SK-N-DZ (cell line): Measurements from ENCODE around the gene TSPAN2.

DNA sequence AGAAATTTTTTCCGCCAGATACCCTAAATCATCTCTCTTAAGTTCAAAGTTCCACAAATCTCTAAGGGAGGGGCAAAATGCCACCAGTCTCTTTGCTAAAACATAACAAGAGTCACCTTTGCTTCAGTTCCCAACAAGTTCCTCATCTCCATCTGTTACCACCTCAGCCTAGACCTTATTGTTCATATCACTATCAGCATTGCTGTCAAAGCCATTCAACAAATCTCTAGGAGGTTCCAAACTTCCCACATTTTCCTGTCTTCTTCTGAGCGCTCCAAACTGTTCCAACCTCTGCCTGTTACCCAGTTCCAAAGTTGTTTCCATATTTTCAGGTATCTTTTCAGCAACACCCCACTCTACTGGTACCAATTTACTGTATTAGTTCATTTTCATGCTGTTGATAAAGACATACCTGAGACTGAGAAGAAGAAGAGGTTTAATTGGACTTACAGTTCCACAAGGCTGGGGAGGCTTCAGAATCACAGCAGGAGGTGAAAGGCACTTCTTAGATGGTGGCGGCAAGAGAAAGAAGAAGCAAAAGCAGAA lies 39.8 kb downstream of the PHTF1 start:
RAMPAGE:
- cytosol, long total RNA: no peak
- nucleus, long total RNA: no peak

DNA sequence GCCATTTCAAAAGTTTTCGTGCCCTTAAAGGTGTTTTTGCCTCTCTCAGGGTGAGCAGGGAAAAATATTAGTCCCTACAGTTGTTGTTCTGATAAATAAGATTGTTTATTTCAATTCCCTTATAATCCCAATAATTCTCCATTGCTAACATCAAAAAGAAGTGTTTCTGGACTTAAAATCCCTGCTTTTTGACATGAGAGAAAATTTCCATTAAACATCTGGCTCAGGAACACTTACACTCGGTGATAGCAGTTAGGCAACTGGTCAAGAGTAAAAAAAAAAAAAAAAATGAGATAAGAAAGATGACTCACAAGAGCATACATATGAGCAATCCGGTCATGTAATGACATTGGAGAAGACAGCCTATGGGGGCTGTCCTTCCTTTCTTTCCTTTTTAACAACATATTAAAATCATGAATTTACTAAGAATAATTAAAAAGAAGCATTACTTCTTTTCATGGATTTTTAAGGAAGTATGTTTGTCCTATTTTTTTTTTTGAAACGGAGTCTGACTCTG lies 7.6 kb downstream of the RSBN1 start:
RAMPAGE:
- cytosol, long total RNA: no peak
- nucleus, long total RNA: no peak

GRCh38 chr1:113808603-113809022 lies 3.7 kb downstream of the RSBN1 start:
RAMPAGE:
- cytosol, long total RNA: no peak
- nucleus, long total RNA: no peak

GRCh38 chr1:113811443-113812352 lies 578 bp downstream of the RSBN1 start:
RAMPAGE:
- cytosol, long total RNA: start-site peak on the minus strand at chr1:113812178-113812318, 32 and 36 reads in 2 replicates
- nucleus, long total RNA: no peak

RAMPAGE:
- cytosol, long total RNA: no peak
- nucleus, long total RNA: no peak
Measured at GRCh38 chr1:113859443-113859832, 27.9 kb downstream of the BCL2L15 start.

GRCh38 chr1:113930815-113931226 lies 1.7 kb downstream of the HIPK1 start:
RAMPAGE:
- cytosol, long total RNA: no peak
- nucleus, long total RNA: no peak

RAMPAGE:
- cytosol, long total RNA: no peak
- nucleus, long total RNA: no peak
Measured at GRCh38 chr1:113931227-113931926, 2.3 kb downstream of the HIPK1 start.

RAMPAGE:
- cytosol, long total RNA: no peak
- nucleus, long total RNA: no peak
Measured at GRCh38 chr1:113952696-113953028, 23.5 kb downstream of the HIPK1 start.

DNA sequence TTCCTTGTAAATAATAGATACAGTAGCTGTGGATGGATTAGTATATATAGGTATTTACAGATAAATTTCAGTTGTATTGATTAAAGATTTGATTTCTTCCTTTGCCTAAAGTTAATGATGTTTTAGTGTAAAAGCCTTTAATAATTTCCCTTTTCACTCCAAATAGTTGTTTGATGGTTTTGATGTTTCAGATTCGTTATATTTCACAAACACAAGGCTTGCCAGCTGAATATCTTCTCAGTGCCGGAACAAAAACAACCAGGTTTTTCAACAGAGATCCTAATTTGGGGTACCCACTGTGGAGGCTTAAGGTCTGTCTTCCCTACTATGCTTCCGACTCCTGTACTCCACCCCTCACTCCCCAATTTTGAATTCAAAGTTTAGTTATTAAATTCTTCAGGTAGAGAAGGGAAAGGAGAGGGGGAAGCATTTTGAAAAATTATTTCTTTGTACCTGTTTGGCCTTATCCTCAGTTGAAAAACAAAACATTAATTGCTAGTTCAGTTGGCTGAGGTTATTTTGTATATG lies 24.8 kb upstream of the OLFML3 start:
RAMPAGE:
- cytosol, long total RNA: no peak
- nucleus, long total RNA: no peak

GRCh38 chr1:113974163-113974969 lies 4.9 kb upstream of the OLFML3 start:
RAMPAGE:
- cytosol, long total RNA: no peak
- nucleus, long total RNA: no peak

GRCh38 chr1:114036396-114036694 lies 57.1 kb downstream of the OLFML3 start:
RAMPAGE:
- cytosol, long total RNA: no peak
- nucleus, long total RNA: no peak

DNA sequence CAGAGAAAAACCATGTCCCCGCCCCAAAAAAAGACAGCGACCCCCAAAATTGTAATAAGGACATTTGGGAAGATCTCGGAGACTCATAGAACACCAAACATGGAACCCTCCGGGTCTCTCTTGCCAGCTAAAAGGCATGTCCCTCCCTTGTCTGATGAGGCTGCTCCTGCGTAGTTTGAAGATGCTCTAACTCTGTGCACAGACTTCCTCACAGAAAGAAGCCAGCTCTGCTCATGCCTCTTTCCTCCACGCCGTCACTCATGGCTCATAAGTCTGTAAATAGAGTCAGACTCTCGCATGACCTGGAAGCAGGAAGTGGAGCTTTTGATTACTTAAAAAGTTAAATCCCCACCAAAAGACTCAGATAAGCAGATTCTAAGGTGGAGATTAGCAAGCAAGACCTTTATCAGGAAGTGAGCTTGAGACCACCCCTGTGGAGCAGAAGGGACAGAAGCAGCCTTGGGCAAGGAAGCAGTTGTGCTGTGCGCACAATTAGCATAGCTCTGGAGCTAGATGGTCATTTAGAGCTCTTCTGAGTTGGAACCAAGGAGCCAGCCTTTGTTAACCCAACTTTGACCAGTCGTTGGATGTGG lies 171.6 kb downstream of the TRIM33 start:
RAMPAGE:
- cytosol, long total RNA: no peak
- nucleus, long total RNA: no peak

GRCh38 chr1:114395284-114396272 lies 115.4 kb downstream of the TRIM33 start:
RAMPAGE:
- cytosol, long total RNA: no peak
- nucleus, long total RNA: no peak

DNA sequence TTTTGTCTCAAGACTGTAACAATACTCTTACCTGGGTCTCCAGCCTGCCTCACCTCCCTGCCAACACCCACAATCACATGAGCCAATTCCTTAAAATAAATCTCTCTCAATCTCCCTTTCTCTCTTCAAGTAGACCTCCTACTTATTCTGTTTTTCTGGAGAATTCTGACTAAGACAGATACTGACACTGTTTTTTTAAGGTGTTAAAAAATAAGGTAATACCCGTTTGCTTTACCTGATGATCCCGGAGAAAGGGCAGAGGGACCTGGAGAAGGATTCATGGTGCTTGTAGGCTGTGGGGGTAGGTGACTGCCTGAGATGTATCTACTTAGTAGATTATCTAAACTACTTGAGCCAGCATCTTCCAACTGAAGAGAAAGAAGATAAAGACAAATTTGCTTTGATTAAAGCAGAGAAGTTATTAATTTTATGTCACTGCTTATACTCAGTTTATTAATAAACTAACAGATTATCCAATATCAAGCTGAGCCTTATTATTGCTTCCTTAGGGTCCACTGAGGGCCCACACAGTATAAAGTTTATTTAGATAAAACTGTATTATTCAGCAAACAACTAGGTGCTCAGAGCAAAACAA lies 101.0 kb downstream of the TRIM33 start:
RAMPAGE:
- cytosol, long total RNA: no peak
- nucleus, long total RNA: no peak

GRCh38 chr1:114464210-114464546 lies 46.8 kb downstream of the TRIM33 start:
RAMPAGE:
- cytosol, long total RNA: no peak
- nucleus, long total RNA: no peak

DNA sequence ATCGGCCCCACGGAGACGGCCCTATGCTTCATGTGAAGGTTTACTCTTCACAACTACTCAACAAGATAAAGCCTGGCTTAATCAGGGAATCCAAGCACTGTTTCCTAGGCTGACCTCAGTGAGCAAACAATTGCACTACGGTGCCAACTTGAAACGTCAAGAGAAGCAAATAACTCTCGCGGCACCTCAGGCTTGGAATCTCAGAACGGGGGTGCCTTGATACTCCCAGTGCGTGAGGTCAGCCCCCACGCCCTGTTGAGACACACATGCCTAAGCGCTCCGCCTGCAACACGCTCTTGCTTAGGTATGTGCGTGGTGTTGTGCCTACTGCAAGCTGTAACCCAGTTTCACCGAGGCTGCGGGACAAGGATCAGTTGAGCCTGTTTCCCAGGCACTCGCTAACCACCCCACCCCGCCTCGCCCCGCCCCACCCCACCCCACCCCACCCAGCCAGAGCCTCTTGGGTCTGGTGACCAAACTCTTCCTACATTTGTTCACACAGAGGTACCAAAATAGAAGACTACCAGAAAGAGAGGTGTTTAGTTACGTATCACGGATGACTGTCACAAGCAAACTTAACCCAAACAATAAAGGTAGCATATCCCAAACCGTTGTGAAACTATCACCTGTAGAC lies 615 bp upstream of the DENND2C start:
RAMPAGE:
- cytosol, long total RNA: no peak
- nucleus, long total RNA: no peak

RAMPAGE:
- cytosol, long total RNA: no peak
- nucleus, long total RNA: no peak
Measured at GRCh38 chr1:114717000-114717401, 430 bp upstream of the NRAS start.

DNA sequence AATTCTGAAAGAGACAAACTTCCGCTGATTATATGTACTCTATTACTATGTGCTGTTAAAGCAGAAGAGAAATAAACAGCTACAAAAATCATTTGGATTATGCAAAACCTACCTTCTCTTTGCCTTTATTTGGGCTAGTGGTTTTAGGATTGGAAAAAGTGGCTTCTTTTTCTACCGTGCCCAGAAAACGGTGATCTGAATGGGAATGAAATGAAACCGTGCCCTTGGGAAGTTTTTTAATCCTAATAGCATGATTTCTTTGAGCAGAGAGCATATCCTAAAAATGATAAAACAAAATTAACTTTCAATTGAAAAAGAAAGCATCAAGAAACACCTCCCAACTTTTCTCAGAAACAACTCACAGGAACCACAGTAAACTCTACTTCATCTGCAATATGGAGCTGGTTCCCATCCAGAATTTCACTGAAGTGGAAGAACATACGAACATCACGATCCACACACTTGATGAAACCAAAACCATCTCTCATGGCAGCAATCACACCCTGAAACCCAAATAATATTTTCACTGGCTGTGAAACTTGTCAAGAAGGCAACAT lies 13.7 kb upstream of the NRAS start:
RAMPAGE:
- cytosol, long total RNA: no peak
- nucleus, long total RNA: no peak

DNA sequence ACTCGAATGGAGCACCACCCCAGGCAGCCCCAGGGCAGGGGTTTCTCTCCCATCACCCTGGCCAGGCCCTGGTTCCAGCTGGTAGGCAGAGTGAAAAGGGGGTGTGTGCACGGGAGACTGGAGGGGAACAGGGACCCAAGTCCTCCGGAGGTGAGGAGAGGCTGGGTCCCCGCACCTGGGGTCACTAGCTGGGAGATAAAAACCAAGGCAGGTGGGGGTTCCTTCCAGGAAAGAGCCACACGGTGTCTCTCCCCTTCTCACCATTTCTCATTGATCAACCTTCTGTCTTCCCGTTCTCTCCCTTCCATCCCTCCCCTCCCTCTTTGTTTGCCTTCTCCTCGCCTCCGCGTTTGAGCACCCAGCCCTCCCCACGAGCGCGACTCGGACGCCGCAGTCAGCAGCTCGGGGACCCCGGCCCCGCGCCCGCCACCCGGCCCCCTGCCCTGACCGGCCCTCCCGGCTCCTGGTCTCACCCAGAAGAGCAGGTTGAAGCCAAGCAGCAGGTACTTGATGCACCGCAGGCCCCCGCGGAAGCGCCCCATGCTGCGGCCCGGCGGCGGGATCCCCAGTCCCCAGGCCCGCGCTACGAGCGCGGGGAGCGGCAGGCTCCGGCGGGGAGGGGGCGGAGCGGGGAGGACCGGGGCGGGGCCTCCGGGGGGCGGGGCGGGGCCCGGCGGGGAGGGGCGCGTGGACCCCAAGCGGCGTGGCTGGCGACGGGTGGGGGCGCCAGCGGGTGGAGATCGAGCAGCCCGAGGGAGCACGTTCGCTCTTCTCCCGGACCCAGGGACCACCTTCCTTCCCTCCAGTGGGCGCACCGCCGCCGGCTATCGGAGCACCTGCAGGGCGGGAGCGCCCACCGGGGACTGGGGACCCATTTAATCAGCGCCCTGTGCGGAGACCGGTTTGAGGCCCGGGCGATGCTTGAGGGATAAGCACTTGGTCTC lies at the start of gene TSPAN2:
TSPAN2 (minus strand) TSS at position 613 of the 944 bp plus-strand sequence.
RAMPAGE:
- cytosol, long total RNA: no peak
- nucleus, long total RNA: no peak

GRCh38 chr1:115134870-115135527 lies 45.7 kb upstream of the TSPAN2 start:
RAMPAGE:
- cytosol, long total RNA: no peak
- nucleus, long total RNA: no peak